ENCODE measurements around a stretch of chr5.

GRCh38 chr5:172504641-172505392 is 50.5 kb upstream of the SH3PXD2B start:
- PRO-cap: no peak
- RAMPAGE, long total RNA, 2 experiments: no peak in any of the 2 experiments

DNA sequence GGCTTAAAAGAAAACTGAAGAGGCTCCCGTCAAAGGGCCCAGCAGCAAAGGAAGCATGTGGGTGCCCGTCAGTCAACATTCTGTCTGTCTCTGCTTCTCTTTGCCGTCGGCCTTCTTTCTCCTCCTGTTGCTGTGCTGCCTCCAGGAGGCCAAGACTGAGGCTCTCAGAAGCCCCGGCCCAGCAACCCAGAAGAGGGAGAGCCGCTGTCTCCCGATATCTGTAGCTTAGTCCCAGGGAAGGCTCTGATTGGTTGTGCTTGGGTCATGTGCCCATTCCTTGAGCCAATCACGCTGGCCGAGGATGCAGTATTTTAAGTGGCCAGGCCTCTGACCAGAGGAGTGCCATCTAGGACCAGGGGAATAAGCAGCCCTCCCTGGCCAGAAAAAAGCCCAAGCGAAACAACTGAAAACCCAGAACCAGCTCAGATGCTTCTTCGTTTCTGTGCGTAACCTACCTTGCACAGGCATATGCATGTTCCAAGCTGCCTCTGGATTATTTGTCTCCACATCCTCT is 67.5 kb upstream of the NEURL1B start:
- PRO-cap: no peak
- RAMPAGE, long total RNA, 2 experiments: no peak in any of the 2 experiments

DNA sequence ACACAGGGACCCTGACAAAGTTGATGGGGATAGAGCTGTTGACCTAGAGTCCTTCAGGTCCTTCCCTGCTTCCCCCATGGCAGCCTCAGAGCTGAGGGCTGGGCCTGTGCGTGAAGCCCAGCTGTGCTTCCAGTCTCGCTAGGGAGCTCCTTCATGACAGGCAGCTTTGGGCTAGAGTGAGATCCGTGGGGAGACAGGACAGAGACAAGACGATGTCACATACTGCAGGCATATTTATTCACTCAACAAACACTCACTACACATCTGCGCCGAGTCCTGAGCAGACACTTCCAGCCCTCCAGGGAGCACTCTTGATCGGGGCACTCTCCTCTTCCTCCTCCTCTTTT is 56.4 kb upstream of the NEURL1B start:
- PRO-cap: no peak
- RAMPAGE, long total RNA, 2 experiments: no peak in any of the 2 experiments

DNA sequence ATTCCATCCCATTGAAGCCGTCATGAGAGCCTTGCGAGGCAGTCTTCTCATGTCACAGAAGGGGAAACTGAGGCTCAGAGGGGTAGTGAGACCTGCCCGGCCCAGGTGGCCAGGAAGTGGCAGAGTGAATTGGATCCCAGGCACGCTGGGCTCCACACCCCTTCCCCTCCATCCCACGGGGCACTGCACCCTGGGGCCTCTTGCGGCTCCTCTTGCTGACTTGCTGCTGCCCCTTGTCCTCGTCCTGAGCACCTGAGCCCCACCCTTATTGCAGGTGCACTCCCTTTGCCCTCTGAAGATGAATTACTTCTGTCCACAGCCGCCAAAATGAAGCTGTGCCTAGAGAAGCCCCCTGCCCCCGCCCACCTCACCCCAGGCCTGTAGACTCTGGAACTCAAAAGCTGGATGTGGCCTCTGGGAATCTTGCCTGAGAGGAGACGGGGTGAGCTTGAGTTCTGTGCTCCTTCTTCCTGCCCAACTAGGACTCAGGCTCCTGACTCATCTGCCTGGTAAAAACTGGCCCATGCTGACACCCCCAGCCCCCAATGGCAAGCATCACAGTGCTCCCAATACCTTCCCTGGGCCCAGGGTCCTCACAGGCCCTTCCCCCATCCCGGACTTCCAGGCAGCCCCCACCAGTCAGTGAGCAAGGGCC is 6.4 kb downstream of the NEURL1B start:
- PRO-cap: no peak
- RAMPAGE, long total RNA, 2 experiments: no peak in any of the 2 experiments

DNA sequence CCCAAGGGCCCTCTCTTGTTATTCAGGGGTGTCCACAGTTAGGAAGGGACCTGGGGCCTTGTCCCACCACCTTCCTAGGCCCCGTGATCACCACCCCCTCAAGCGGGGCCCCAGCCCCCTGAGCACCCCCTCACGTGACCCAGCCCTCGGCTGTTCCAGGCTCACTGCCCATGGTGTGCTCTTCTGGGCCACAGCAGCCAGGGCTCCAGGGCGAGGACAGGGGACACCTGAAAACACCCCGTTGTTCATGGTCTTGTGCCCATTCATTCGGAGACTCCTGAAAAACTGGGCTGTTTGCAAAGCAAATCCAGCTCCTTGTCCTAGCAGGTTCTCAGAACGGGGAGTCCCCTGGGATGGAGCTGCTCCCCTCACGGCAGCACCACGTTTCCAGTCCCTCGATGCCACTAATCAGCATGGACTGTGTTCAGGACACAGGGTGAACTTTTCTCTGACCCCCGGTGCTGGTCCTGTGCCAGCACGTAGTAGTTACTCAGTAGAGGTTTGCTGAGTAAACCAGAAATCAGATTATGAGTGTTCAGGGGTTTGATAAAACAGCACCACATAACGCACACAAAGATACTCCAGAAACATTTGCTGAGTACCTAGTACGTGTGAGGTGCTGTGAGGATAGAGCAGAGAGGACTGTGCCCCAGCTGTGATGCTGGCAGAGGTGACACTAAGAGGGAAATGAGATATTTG is 49.0 kb downstream of the NEURL1B start:
- PRO-cap: no peak
- RAMPAGE, long total RNA, 2 experiments: no peak in any of the 2 experiments

GRCh38 chr5:172692898-172693431 is 51.9 kb downstream of the NEURL1B start:
- PRO-cap: no peak
- RAMPAGE, long total RNA, 2 experiments: no peak in any of the 2 experiments

DNA sequence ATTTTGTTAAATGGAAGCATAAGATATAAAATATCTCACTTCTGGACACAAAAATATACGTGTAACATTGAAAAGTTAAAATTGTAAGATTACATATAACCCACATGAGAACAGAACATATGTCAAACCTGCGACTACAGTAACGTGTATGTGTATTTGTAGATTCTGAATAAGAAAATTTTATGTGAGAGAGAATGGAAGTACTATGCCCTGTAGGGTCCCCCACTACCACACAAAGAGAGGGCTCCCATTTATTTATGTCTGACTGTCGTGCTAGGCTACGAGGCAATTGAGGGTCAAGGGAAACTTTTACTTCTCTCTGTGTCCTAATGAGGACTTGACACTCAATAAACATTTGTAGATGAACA is 33.5 kb downstream of the DUSP1 start:
- PRO-cap: no peak
- RAMPAGE, long total RNA, 2 experiments: no peak in any of the 2 experiments

DNA sequence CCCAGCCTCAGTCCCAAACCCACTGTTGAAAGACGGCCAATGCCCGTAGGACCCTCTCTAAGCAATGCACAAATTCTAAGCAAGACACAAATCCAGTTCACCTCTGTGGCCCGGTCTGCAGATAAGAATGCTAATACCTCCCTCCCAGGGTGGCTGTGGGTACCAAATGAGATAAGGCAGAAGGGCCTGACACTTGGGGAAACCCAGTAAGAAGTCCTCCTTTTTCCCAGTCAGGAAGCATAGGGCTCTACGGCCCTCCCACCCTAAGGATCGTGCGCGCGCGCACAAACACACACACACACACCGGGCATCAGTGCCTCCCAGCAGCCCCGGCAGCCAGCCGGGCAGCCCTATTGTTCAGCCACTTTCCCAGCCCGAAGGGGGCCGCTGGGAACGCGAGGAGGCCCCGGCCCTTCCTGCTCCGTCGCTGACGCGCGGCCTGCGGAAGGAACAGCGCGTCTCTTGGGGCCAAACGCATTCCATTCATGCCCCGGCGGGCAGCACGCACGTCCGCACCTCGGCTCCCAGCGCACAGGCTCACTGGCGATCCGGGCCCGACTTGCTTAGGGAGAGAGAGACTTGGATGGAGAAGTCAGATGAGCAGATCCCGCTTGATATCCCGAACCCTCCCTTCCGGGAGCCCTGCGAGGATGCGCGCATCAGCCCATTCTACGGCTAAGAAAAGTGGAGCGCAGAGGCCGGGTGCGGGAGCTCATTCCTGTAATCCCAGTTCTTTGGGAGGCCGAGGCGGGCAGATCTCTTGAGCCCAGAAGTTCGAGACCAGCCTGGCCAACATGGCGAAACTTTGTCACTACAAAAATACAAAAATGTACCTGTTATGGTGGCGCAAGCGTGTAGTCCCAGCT is 22.6 kb downstream of the DUSP1 start:
- PRO-cap: bidirectional peak, plus-strand start at position 566 of the sequence, minus-strand start at position 352 of the sequence
- RAMPAGE, long total RNA, 2 experiments: no peak in any of the 2 experiments

DNA sequence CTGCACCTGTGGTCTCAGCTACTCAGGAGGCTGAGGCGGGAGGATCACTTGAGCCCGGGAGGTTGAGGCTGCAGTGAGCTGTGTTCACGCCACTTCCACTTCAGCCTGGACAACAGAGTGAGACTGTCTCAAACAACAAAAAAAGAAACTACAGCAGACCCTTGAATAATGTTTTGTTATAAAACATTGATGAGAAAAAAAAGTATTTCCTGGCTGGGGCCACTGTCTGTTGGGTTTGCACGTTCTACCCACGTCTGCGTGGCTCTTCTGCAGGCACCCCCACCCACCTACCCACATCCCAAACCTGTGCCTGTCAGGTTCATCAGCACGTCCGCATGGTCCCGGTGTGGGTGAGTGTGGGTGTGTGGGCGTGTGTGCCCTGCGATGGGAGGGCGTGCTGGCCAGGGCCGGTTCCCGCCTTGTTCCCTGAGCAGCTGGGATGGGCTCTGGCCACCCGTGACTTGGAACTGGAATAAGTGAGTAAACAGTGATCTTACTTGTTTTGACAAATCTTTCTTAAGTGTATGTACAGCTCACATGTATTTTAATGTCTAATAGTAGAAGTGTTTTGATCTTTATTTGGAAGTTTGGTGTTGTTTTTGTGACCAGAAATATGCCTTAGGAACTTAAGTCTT is 20.3 kb downstream of the ERGIC1 start:
- PRO-cap: no peak
- RAMPAGE, long total RNA, 2 experiments: no peak in any of the 2 experiments

- PRO-cap: no peak
- RAMPAGE, long total RNA, 2 experiments: no peak in any of the 2 experiments
These were observed 62.3 kb upstream of the RPL26L1 start for GRCh38 chr5:172896810-172897353.

- PRO-cap: no peak
- RAMPAGE, long total RNA, 2 experiments: no peak in any of the 2 experiments
These were observed 49.7 kb upstream of the RPL26L1 start for GRCh38 chr5:172909586-172909860.

- PRO-cap: no peak
- RAMPAGE, long total RNA, 2 experiments: no peak in any of the 2 experiments
These were observed 28.1 kb upstream of the RPL26L1 start for GRCh38 chr5:172930891-172931720.

- PRO-cap: no peak
- RAMPAGE, long total RNA, 2 experiments: no peak in any of the 2 experiments
These were observed 28.1 kb downstream of the ATP6V0E1 start for GRCh38 chr5:173011474-173012168.

GRCh38 chr5:173230774-173231096 is 4.3 kb downstream of the NKX2-5 start:
- PRO-cap: no peak
- RAMPAGE, long total RNA, 2 experiments: no peak in any of the 2 experiments

- PRO-cap: no peak
- RAMPAGE, long total RNA, 2 experiments: no peak in any of the 2 experiments
These were observed 10.2 kb downstream of the STC2 start for GRCh38 chr5:173317975-173318505.

DNA sequence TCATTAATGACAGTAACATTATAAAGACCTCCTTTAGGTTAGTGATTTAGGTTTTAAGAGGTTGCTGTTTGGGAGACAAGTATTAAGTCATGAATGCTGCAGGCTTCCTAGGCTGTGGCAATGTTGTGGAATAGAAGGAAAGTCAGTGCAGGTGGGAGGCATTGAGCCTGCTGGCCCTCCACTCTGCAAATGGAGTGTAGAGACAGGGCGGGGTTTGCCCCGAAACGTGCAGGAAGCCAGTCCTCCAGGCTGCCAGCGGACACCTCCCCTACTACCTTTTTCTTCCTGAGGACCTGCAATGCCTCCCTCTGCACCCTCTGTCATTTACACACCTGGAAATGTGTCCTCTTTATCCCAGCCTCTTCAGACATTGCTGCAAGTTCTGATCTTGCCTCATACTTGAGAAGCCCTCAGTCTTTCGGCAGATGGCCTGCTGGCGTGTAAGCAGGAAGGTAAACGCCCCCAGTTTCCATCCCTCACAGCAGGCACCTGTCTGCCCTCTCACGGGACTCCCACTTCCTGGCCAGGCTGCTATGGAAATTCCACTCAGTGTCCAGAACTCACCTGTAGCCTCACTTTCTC is 81.5 kb upstream of the BOD1 start:
- PRO-cap: no peak
- RAMPAGE, long total RNA, 2 experiments: no peak in any of the 2 experiments

DNA sequence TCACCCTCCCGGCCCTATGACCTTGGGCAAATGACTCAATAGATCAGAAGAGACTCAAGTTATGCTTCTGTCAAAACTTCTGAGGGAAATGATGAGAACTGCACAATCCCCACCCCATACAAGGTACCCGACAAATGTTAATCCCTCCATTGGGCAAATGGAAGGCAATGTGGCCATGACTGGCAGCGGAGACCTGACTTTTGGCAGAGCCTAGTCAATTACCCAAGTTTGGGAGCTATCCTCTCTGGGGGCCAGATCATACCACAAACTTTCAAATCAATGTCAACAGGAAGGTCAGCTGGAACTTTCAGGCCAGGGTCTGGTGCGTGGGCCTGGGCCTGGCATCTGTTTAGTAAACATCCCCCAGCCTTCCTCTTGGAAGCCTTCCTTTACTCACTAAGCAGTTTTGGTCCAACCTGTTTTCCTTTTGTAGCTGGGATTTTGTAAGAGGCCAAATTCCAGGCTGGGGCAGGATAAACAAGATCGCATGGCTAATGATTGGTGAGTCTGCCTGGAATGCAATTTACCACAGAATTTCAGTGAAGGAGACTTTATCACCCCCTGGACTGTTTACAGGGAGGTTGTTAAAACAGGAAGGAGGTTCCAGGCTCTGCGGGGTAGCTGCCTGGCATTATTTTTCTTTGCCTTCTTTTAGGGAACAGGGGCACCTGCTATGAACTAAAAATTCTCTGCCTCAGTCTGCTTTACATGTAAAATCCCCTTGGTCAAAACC is 64.1 kb upstream of the CPEB4 start:
- PRO-cap: no peak
- RAMPAGE, long total RNA, 2 experiments: no peak in any of the 2 experiments

DNA sequence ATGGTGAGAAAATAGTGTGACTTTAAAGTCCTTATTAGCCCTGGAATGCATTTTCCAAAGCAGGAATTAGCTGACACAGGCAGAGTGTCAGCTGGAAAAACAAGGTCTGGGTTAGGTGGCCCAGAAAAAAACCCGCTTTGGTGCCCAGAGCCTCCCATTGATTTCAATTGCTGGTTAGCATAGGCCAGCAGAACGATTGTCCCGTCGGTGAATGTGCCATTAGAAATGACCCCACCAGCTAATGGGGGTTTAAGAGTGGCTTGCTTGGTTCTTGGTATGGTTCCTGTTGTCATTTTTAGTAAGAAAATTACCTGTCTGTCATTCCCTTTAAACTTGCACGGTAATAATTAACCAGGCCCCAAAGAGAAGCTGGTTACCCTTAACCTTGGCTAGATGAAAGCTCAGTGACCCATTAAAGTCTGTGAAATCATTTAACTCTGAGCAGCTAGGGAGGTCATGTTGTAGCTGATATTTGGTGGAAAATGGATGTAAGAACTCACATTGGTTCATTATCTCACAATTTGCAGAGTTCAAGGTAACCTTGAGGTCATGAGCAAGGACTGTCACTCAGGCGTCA is 61.9 kb upstream of the CPEB4 start:
- PRO-cap: no peak
- RAMPAGE, long total RNA, 2 experiments: no peak in any of the 2 experiments

DNA sequence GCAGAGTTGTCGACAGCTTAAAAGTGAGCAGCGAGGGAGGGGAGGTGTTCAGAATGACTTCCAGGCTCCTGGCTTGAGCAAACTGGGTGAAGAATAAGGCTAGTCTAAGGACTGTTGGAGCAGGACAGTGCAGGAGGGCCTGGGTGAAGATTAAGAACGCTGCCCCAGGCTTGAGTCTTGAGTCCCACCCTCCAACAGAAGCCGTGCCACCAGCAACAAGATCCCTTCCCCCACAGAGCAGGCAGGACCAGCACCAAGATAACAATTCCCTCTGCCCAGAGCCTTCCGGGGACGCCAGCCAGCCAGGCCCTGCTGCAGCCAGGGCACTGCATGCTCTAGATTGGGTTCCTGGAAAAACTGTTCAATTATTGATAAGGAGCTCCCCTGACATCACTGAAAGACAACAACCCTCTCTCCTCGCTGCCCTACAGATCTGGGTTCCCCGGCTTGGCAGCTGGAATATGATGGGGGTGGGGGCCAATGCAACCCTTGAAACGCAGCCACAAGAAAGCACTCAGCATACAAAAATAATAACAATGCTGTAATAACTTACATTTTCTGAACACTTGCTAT is 27.6 kb upstream of the CPEB4 start:
- PRO-cap: no peak
- RAMPAGE, long total RNA, 2 experiments: no peak in any of the 2 experiments

DNA sequence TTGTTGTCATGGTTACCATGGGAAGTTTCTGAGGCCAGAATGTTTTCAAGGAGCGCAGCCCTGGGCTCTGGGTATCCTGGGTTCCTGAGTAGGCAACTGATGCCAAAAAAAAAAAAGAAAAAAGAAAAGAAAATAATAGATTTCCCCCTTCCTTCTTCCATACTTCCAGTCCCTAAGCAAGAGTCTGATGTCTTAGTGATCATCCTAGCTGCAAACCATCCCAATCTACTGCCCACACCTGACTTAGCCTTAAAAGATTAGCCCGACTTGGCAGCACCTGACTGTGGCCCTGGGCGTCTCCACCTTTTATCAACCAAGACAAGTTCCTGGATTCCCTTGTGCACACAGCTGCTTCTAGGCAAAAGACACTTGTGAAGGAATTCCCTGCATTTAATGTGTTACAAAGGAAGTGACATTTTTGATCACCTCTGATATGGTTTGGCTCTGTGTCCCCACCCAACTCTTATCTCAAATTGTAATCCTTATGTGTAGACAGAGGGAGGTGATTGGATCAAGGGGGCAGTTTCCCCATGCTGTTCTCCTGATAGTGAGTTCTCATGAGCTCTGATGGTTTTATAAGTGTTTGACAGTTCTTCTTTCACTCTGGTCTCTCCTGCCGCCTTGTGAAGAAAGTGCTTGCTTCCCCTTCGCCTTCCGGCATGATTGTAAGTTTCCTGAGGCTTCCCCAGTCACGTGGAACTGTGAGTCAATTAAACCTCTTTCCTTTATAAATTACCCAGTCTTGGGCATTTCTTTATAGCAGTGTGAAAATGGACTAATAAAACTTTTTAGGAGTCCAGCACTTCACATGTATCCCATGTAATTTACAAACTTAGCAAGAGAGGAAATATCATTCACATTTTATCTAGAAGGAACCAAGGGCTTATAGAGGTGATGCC is 2.7 kb upstream of the CPEB4 start:
- PRO-cap: no peak
- RAMPAGE, long total RNA, 2 experiments: no peak in any of the 2 experiments